ENCODE data around the genes PNPLA4, VCX2 and GPR143.

DNA sequence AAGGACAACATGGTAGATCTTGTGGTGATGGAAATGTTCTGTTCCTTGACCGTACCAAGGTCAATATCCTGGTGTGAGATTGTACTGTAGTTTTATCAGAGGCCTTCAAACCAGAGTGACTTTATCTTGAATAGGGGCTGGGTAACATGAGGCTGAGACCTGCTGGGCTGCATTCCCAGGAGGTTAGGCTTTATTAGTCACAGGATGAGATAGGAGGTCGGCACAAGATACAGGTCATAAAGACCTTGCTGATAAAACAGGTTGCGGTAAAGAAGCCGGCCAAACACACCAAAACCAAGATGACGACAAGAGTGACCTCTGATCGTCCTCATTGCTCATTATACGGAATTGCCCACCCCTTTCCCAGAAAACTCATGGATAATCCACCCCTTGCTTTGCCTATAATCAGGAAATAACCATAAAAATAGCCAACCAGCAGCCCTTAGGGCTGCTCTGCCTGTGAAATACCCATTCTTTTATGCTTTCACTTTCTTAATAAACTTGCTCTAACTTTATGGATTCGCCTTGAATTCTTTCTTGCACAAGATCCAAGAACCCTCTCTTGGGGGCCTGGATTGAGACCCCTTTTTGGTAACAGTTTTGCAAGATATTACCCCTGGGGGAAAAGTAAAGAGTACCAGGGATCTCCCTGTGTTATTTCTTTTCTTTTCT, 123.9 kb upstream of the MXRA5 start:
- RRBS = no CpG with 5 or more reads among the region's 8 CpGs

GRCh38 chrX:3518802-3519282, 172.4 kb upstream of the MXRA5 start:
- RRBS = no CpG with 5 or more reads among the region's 11 CpGs

DNA sequence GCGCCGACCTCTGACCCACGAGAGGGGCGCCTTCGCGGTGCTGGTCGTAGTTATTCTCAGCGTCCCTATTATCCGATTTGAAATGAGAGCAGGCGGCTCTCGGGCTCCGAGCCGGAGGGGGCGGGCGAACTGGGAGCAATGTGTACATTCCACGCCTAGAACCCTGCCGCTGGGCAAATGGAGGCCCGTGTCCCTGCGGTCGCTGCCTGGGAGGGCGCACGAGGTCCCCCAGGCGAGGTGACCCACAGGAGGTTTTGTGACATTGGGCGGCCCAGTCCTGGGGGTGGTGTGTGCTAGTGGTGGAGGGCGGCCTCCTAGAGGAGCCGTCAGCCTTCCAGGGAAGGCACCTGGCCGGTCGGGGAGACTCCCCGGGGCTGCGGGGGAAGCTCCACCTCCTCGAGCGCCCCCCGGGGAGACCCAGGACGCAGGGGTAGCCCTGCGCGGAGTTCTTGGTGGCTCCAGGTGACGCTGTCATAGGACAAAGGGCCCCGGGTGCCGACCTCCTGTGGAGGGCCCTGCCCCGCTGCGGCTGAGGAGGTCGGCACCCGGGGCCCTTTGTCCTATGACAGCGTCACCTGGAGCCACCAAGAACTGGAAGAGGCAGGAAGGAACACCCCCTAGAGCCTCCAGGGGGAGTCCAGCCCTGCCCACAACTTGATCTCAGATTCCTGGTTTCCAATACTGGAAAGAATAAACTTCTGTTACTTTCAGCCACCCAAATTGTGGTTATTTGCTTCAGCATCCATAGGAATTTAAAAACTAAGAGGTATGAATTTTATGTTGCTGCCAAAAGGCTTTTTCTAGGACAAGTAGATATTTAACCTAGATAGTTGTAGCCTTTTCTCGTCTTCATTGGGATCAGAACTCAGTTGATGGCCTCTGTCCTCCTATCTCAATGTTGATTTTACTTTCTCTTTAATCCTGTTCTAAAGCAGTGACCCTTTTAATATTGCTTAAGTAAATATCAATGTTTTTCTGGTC, 102.8 kb upstream of the PRKX start:
- RRBS = 11% methylated on average over 12 of the region's 45 CpGs

DNA sequence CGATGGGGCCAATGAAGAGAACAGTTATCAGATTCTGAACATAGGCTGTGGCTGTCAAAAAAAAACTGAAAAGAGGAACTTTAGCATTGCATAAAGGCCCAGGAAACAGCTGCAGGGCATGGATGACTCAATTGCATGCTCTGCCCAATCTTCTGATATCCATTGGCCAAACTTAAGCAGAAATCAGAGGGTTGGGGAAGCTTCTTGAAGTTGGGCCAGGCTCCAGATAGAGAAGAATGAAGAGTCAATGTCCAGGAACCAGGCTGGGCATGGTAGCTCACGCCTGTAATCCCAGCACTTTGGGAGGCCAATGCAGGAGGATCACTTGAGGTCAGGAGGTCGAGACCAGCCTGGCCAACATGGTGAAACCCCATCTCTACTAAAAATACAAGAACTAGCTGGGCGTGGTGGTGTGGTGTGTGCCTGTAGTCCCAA, 1222.5 kb upstream of the PRKX start:
- RRBS = no CpG with 5 or more reads among the region's 4 CpGs

DNA sequence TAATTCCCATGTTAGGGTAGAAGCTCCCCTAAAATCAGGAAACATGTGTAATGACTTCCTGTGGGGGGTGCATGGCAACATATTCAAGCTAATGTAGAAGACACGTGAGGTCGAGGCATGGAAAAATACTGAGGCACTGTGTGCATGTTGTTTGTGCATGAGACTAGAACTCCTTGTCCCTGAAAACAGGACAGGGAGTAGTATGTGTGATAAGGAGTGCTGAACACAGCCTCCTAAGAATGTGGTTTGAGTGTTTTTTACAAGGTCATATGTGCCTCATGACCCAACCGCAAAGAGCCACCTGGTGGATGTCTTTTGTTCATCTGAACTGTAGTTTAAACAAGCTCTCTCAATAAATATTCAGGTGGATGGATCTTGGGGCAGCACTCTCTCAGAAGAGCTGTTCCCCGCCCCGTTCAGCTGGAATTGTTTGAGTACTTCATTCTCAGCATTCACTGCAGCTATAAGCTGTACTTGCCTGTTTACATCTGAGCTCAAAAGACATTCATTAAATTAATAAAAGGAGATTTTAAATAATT, 226.6 kb downstream of the NLGN4X start:
- RRBS = no CpG with 5 or more reads among the region's 5 CpGs

DNA sequence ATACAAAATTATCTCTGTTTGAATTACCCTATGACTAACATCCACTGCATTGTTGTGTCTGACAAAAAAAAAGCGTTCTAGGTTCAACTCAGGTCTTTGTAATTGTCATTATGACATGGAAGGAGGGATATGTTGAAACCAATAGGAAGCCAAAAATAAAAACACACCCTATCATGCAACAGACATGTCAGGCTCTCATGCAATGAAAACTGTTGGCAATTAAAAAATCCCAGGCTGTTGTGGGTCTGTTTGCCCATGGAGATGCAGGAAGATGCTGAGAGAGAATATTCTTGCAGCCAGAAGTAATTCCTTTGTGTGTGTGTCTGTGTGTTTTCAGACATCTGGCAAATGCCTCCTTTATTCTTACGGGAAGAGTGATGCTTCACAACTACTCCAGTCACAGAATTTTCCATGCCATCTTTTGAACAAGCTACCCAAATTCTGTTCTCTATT, 107.4 kb downstream of the NLGN4X start:
- RRBS = no CpG with 5 or more reads among the region's 2 CpGs

GRCh38 chrX:6389013-6389216, 146.0 kb downstream of the VCX3A start:
- RRBS = no CpG with 5 or more reads among the region's 2 CpGs

DNA sequence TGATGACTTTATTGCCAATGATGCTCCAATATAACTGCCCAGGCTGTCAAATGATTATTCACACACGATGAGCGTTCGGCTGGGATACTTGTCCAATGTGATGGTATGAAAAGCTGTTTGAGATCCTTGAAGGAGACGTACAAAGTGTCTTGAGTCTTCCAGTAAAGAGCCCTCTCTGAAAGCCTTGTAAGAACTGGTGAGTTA, 11.8 kb upstream of the PUDP start:
- RRBS = no CpG with 5 or more reads among the region's 4 CpGs

DNA sequence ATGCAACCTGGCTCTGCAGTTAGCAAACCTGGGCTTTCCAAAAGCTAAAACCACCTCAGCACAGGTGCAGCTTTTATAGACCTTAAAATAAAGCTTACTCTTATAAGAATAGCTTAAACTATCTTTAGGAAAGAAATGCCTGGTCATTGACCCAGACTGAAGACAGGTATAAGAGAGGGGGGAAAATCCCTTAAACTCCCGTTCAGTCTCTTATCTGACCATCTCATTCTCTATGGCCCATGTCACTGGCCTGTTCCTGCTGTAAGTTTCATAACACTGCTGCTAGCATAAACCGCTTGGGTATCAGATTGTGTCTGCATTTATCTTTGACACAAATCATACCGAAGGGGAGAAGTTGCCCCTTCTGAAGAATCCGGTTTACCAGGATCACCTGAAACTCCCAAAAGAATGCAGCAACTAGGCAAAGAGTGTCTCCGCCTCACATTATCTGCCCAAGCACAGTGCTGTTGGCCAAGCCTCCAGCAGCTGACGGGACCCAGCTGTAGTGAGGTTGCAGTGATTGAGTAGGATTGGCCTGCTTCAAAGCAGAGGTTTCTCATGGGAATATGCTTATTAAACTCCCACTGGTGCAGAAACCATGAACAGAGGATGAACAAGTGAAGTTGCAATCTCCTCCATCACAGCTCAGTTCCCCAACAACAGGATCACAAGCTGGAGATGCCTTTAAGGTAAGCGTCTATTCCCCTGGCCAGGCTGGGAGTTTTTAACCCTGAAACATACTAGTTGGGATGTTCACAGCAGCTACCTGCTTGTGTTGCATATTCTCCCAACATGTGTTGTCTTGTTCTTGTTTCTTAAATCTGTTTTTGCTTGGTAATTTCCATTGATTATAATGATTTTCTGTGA, 71.3 kb upstream of the PUDP start:
- RRBS = no CpG with 5 or more reads among the region's 7 CpGs

DNA sequence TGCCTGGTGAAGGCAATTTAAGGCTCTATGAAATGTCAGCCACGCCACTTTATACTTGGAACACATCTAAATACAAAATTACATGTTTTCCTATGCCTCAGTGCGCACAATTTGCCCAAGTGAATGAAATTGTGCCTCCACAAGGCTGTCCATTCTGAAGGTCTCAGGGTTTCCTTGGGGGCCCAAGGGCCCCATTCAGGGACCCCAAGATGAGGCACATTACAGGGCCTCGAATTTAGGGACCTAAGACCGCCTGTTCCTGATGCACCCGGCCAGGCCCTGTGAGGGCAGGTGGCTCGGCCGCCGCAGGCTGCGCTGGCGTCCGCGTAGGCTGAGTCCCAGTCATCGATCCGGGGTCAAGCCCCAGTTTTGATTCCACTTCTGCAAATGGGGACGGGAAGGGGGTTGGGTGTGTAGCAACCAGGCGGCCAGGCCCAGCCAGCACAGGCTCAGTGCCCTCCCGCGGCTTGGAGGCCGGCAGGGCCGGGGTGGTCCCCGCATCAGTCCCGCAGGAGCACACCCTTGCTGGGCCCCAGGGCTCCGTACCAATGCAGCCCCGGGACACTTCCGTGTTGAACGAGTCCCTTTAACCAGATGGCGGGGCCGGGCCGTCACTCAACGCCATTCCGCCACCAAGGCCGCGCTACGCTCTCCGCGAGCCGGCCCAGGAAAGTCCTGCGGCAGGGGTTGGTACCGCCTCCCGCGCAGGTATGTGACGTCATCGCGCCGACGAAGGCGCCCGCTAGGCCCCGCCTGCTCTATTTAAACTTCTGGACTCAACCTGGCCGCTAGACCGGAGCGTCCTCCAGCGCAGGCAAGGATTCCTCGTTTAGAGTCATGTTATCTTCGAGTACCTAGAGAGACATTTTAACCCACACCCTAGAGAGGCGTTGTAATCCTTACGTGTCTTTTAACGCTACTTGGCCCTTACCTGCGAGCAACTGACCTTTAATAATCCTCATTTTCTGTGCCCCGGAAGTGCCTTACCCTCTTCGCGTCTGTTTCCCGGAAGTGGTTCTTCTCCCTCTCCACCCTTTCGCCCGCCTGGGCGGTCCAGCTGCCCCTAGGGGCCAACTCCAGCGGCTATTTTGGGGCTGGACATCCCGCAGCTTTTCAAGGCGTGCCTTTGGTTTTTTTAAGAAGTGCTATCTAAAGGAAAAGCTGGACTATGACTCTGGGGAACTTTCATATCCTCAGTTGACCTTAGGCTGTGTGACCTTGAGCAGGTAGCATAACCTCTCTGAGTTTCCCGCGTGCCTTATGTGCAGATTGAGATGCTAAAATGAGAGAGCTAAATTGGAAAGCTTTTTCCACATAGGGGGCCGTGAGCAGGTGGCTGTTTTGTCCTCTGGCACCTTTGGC, at the start of gene PNPLA4:
Gene PNPLA4 (minus strand): TSS at position 674 of the 1,362 bp plus-strand sequence.
- RRBS = 13% methylated on average over 24 of the region's 72 CpGs

- RRBS = no CpG with 5 or more reads among the region's 3 CpGs
Observed at GRCh38 chrX:8171211-8171613, at the start of gene VCX2. Gene VCX2 (minus strand): TSS chrX:8171267.

DNA sequence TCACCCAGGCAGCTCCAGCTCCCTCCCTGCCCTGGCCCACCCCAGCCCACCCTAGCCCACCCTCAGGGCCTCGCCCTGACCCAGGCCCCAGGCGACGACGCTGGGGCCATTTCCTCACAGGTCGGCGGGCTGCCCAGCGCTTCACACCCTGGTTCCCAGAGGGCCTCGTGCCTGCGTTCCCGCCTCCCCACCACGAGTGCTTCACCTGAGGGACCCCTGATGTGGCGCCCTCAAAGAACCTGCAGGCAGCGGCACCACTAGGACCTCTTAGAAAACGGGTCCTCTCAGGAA, 335 bp downstream of the FAM9B start:
- RRBS = no CpG with 5 or more reads among the region's 14 CpGs

GRCh38 chrX:9336642-9337004, 128.2 kb upstream of the TBL1X start:
- RRBS = no CpG with 5 or more reads among the region's 10 CpGs

DNA sequence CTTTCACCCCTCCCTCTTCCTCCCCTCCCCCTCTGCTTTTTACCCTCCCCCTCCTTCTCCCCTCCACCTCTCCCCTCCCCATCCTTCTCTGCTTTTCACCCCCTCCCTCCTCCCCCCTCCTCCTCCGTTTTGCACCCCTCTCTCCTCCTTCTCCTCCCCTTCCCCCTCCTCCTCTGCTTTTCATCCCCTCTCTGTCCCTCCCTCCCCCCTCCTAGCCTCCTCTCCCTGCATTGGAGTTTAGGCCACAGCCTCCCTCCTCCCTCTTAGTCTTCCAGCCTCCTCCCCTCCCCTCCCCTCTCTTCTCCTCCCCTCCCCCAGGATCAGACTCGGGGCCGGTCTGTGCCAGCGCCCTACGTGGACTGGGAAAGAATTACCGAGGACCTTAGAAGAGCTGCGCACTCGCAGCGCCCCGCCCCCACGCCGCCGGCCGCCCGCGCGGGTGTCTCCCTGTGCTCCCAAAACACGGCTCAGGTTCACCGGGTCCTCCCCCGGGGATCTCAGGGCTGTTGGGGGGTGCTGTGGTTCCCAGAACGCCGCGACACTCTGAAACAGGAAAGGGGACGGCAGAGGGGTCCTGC, 122.4 kb upstream of the TBL1X start:
- RRBS = 2% methylated on average over 16 of the region's 24 CpGs

DNA sequence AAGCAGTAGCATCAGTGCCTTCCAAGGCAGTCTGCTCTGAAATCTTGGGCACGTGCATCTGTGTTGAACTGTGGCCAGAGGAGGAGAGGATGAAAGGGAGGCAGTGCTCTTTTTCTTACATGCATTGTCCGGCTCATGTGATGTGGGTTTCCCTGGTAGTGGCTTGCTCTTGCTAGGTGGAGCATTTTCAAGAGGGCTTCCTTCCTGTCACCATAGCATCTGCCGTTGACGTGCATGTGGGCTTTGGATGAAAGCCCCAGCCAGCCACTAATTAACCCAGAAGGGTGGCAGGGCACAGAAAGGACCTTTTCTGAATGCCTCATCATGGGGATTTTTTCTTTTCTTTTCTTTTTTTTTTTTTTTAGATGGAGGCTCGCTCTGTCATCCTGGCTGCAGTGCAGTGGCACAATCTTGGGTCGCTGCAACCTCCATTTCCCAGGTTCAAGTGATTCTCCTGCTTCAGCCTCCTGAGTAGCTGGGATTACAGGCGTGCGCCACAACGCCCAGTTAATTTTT, 121.3 kb downstream of the GPR143 start:
- RRBS = no CpG with 5 or more reads among the region's 9 CpGs

DNA sequence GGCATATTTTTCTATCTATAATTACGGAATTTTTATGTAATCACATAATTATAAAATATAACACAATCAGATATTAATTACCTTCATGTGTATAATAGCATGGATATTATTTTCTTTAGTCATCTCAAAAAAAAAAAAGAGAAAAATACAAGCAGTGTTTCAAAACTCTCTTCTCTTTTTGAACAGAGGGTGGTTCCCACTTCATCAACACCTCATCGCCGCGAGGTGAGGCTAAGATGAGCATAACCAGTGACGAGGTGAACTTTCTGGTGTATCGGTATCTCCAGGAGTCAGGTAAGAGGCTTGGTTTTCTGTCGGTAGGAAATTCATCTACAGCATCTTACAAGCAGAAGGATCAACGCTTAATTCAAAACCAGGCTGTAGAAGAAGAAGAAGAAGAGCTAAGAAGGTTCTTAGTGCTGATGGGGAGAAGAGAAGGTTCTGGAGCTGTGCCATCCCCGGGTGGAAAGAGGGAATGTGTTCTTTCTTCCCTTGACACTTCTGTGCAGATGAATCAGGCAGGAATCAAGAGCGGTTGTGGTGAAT, 111.5 kb downstream of the GPR143 start:
- RRBS = no CpG with 5 or more reads among the region's 10 CpGs

DNA sequence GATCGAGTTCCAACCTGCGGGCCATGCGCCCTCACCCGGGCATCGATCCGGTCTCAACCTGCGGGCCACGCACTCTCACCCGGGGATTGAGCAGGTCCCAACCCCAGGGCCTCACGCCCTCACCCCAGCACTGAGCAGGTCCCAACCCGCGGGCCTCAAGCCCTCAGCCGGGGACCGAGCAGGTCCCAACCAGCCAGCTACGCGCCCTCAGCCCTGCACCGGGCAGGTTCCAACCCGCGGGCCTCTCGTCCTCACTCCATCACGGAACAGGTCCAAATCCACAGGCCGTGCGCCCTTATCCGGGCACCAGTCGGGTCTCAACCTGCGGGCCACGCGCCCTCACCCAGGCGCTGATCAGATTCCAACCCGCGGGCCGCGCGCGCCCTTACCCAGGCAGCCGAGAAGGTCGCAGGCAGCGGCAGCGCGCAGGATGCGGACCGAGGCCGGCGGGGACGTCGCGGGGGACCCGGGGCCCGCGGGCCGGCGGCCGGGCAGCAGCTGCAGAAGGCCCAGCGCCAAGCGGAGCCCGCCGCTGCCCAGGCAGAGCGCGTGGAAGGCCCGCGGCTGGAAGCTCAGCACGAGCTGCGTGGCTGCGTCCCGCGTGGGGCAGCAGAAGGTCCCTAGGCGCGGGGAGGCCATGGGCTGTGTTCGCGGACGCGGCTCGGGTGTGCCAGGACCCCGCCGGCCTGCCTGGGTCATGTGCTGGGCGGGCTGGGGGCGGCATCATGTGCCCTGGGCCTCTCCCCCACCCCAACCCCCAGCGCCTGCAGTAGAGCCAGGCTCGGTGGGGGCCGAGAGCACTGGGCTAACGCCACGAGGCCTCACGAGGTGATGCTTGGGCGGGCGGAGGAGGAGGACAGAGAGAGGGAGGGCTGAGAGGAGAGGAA, at the start of gene GPR143:
Gene GPR143 (minus strand): TSS at position 669 of the 887 bp plus-strand sequence.
- RRBS = 23% methylated on average over 19 of the region's 85 CpGs

- RRBS = 8% methylated on average over 11 of the region's 39 CpGs
Observed at GRCh38 chrX:9786795-9787375, 656 bp downstream of the SHROOM2 start.

DNA sequence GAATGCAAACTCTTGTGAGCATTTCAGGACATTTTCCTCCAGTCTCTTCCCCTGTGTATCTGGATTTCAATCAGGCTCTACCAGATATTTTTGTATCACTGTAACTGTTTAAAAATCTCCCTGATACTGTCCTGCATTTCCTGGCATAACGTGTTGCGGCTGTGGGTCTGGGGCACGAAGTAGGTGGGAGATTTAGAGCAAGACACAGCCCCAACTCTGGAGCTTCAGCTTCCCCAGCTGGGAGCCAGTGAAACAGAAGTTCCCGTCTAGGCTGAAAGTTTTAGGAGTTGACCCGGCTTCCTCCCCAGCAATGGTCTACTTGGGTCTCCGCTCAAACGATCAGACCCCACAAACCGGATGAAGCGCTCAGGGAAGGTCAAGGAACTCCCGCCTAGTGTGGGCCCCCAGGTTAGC, 46.9 kb downstream of the CLDN34 start:
- RRBS = 45% methylated on average over 4 of the region's 10 CpGs

GRCh38 chrX:10014455-10015413, 47.6 kb downstream of the CLDN34 start:
- RRBS = 22% methylated on average over 48 of the region's 121 CpGs

All from AG09319 (cell line).